Melanocyte of skin (primary cell): ENCODE data around the genes AQP6 and SLC11A2.

DNA sequence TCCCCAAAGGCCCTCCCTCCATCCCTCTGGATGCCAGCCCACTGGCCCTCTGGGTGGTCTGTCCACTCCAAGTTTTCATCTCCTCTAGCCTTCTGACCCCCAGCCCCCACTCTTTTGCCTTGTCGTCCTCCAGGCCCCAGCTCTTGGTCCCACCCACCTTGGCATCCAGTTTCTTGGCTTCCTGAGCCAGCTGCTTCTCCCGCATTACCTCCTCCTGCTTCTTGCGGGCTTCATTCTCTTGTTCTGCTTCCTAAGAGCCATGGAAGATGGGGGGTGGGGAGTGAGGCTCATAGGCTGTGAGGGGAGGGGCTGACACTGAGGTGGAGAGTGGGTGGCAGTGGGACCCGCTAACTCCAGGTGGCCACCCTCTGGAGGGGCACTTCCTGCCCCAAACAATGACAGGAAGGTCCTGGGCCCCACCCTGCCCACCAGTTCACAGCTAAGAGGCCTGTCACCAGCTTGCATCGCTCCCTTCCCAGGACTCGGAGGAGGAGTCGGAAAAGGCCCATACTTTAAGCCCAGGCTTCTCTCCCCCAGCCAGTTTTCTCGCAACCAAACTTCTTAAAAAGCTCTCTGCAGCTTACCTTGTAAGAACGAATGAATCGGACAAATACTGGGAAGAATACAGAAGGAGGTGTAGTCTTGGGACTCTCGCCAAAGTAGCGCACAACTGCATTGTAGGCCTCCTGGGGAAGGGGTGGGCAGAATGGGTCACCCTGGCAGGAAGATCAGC lies 23.9 kb downstream of the PRPF40B start:
- CAGE, long polyA plus RNA, 2 experiments: no peak in any of the 2 experiments

DNA sequence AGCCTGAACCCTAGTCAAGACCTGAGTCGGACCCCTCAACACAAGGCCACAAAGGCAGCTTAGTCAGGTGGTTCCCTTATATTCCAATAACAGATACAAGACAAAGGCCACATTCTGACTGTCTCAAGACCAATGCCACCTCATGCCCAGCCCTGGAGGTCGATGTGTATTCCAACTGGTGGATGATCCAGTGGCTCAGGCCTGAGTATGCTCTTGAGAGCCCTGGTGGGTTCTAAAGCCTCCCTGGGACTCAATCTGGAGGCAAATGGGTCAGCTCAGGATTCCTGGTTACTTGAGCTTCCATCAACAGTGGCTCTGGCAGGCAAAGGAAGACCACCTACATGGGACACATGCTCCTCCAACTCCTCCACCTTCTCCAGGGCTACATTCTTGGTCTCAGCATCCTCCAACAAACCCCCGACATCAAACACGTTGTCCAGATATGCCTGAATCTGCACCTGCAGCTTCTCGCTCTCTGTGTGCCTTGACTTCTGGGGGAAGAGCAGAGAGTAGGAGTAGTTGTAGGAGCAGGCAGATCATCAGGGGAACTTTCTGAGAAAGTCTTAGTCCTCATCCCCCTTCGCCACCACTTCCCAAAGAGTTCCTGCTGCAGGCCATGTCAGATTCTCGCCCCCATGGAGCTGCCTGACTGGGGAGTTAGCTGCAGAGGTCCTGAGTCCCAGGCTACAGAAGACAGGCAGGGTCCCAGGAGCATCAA lies 30.2 kb downstream of the PRPF40B start:
- CAGE, long polyA plus RNA, 2 experiments: no peak in any of the 2 experiments

DNA sequence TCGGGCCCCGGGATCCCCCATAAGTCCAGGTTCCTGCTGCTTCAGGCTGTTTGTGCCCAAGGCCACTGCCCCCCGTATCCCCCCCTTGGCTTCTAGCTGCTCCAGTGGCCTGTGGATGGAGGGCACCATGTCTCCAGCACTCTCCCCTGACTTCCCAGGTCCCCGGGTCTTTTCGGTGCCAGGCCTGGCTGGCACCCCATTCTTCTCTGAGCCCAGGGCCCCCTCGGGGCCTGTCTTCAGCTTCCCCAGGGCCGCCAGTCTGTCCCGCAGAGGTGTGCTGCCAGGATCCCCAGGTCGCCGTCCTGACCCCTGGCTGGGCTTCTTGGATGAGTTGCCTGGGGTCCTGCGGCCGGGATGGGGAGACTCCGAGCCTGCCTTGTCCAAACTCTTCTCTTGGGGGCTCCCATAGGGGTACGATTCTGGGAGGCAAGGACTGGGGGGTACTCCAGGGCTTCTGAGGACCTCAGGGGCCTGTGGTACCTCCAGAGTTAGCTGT lies 32.6 kb downstream of the NCKAP5L start:
- CAGE, long polyA plus RNA, 2 experiments: no peak in any of the 2 experiments

GRCh38 chr12:49810966-49811569 lies 17.1 kb downstream of the NCKAP5L start:
- CAGE, long polyA plus RNA, 2 experiments: no peak in any of the 2 experiments

DNA sequence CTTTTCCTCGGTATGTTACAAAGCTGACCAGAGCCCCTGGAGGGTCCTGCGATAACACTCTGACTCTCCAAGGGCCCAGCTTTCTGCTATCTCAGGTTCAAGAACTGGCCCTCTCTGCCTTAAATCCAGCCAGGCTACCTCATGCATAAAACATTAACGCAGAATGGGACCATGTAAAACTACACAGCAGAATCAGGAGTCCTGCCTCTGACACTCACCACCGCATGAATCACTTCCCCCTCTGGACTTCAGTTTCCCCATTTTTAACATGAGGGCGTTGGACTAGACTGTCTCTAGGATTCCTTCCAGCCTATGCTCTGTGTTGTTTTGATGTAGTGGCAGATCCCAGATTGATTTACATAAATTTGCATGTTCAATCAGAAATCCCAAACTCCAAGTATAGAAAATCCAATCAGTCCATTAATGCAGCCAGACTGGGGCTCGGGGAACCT lies 3.3 kb downstream of the NCKAP5L start:
- CAGE, long polyA plus RNA, 2 experiments: no peak in any of the 2 experiments

- CAGE, long polyA plus RNA, 2 experiments: no peak in any of the 2 experiments
Observed at GRCh38 chr12:49828896-49829482, 776 bp upstream of the NCKAP5L start.

DNA sequence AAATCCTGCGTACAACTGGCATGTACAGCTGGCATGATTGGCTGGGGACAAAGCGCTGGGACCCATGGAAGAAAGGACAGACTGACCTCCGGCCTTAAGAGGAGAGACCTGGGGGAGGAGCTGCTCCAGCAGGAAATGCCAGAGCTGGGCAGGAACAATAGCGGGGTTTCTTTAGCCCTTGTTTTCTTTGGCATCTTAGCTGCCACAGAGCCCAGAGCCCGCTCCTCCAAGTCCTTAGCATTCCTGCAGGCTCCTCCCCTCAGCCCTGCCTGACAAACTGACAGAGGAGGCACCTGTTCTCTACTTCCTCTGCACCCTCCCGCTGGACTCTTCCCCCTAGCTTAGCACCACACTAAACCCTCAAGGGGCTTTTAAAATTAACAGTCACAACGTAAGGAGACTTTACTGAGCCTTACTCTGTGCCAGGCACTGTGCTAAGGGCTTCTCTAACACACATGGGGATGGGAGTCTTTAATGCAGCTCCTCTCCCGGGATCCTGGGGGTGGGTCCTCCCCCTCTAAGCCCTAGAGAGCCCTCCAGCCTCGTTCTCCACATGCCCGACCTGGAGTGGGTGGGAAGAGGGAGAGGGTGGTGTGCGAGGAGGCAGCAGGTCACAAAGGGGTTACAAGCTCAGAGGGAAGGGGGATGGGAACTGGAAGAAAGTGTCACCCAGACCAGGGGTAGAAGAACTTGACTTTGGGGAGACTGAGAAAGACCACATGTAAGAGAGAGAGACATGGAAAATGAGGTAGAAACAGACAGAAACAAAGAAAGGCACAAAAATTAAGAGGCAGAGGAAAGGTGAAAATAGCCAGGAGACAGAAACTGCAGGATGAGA lies 1.7 kb upstream of the AQP5 start:
- CAGE, long polyA plus RNA, 2 experiments: no peak in any of the 2 experiments

DNA sequence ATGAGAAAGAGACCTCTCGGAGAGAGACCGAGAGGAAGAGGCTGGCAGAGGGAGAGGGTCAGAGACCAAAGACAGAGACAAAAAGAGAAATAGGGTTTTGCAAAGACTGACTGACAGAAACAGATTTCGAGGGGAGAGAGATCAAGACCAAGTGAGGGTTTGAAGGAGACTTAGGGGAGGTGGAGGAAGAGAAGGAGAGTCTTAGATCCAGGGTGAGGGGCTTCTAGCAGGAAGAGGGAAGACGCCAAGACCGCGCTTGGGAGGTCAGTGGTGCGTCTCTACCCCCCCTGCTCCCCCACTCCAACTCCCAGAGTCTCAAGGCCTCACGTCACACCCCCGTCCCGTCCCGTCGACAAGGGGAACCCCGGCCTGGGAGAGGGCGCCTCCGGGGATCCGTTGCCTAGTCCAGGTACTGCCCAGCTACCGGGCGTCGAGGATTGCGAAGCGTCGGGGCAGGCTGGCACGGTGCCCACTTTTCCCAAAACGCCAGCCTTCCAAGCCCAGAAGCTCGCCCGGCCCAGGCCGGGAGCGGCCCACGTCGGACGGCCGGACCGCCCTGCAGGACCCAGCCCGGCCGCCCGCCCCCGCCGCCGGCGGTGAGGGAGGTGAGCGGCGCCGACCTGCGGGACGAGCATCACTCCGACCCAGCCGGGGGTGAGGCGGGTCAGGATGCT lies 804 bp upstream of the AQP5 start:
- CAGE, long polyA plus RNA, 2 experiments: no peak in any of the 2 experiments

GRCh38 chr12:49972722-49973152 lies at the start of gene AQP6:
AQP6 (plus strand) TSS chr12:49972947.
- CAGE, long polyA plus RNA, 2 experiments: no peak in any of the 2 experiments

DNA sequence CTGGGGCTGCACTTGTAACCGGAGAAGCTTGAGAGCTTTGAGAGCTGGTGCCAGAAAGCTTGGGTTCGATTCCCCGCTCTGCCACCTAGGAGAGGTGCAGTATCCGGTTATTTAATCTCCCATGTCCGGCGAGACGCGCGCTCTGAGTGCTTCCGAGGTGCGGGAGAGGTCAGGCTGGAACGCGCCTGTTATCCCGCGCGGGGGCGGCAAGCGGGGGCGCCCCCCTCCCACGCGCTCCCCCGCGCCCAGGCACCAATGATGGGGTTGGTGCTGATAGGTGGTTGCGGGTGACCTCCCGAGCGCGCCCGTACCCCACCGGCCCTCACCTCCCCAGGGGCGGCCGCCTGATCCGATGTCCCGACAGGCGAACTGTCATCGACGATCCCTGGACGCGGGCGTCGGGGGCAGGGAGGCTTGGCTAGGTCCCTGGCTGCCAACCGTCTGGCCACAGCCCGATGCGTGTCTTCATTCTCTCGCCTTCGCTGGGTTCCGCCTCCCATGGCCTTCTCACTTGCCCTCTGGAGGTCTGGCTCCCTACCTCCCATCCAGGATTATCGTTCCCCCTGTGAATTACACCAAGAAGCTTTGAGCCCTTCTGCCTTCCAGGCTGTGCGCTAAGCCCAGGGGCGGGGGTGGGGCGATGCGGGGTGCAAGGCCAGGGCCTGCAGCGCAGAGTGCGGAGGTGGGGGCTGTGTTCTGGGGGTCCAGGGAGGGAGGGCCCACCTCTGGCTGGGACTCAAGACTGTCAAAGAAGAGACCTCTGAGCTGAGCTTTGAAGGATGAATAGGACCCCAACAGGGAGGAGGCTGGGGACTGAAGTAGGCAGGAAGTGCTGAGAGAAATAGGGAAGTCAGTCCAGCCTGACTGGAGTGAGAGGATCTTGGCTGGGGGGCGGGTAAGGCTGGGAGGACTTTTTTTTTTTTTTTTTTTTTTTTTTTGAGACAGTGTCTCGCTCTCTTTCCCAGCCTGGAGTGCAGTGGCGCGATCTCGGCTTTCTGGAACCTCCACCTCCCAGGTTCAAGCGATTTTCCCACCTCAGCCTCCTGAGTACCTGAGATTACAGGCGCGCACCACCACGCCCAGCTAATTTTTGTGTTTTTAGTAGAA lies 7.7 kb upstream of the RACGAP1 start:
- CAGE, long polyA plus RNA, 2 experiments: no peak in any of the 2 experiments

- CAGE, long polyA plus RNA, 2 experiments: no peak in any of the 2 experiments
Observed at GRCh38 chr12:50070367-50070930, 13.1 kb downstream of the ASIC1 start.

- CAGE, long polyA plus RNA, 2 experiments: no peak in any of the 2 experiments
Observed at GRCh38 chr12:50170116-50170393, 2.9 kb upstream of the CERS5 start.

- CAGE, long polyA plus RNA, 2 experiments: no peak in any of the 2 experiments
Observed at GRCh38 chr12:50402255-50403518, 2.0 kb downstream of the LARP4 start.

GRCh38 chr12:50927438-50927770 lies 2.6 kb downstream of the METTL7A start:
- CAGE, long polyA plus RNA, 2 experiments: no peak in any of the 2 experiments

DNA sequence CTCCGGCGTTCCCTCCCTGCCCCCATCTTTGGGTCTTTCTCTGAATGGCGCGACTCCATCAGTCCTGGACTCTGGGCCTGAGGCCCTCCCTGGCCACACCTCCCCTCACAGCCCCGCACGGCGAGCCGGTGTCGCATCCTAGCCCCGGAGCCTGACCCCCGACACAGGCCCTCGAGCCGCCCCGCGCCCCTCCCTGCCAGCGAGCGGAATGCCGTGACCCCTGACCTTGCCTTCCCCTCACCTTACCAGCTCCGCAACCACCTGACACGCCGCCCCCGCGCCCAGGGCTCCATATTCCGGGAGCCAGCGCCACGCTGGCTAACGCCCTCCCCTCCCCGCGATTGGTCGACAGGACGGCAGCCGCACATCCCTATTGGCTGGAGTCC lies at the start of gene SLC11A2:
SLC11A2 (minus strand) TSS at position 316 of the 386 bp plus-strand sequence.
- CAGE, long polyA plus RNA, 2 experiments: start-site peak on the minus strand in 1 of 2 experiments, centred at position 283 of the sequence, 43 to 68 reads per replicate

DNA sequence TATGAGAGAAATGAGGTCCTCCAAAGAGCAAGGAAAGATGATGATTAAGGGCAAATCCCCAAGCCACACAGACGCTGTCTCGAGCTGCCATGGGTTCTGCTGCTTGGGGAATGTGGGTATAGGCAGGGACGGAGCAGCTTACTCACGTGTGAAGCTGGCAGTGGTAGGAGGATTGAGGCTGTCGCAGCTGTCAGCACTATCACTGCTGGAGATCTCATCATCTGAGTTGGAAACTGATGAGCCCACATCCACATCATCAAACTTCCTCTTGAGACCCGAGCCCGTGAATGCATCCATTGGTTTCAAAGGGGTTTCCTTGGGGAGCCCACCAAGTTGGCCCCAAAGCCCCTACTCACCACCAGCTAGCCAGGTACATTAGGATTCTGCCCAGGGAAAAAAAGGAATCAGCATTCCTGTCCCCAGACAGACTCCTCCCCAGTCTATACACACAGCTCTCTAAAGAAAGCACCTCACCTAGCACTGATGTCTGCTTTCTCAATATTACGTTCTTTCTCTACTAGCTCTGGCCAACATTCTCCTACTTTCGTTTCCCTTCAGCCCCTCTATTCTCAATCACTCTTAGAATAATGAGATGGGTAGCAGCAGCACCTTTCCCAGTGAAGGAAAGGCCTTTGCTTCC lies 7.0 kb downstream of the CSRNP2 start:
- CAGE, long polyA plus RNA, 2 experiments: no peak in any of the 2 experiments

DNA sequence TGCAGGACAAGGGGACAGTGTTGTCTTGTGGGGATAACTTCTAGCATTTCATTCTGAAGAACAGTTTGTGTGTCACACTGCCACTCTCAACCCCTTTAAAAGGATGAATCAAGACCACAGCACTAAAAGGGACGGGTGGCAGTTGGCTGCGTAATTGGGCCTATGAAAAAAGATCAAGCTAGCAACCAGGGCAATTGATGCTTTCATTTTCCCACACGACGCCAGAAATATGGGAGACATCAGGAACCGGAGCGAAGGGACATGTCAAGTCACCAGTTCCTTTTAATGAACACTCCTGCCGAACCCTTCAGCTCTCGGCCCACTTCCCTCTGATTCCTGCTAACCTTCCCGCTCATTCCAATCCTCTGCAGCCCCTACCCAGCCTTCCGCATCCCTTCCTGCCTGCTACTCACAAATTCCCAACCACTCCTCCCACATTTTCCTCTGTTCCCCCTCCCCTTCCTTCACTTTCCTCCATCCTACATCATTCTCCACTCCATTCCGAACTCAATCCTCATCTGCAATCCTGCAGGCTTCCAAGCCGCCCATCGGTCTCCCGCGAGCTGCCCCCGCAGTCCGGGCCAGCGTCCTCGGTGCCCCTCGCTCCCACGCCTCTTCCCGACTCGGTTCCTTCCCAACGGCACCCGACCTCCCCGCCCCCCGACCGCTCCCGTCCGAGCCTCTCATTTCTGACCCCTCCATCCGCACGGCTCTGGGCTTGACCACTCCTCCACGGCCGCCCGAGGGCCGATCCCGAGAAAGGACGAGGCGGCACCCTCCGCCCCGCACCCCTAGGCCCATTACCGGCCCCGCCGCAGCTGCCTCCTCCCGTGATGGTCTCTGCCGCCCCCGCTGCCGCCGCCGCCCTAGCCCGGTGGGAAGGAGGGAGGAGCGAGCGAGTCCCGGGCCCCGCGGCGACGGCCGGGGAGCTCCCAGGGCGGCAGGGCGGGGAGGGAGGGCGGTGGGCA lies 577 bp downstream of the CSRNP2 start:
- CAGE, long polyA plus RNA, 2 experiments: no peak in any of the 2 experiments

DNA sequence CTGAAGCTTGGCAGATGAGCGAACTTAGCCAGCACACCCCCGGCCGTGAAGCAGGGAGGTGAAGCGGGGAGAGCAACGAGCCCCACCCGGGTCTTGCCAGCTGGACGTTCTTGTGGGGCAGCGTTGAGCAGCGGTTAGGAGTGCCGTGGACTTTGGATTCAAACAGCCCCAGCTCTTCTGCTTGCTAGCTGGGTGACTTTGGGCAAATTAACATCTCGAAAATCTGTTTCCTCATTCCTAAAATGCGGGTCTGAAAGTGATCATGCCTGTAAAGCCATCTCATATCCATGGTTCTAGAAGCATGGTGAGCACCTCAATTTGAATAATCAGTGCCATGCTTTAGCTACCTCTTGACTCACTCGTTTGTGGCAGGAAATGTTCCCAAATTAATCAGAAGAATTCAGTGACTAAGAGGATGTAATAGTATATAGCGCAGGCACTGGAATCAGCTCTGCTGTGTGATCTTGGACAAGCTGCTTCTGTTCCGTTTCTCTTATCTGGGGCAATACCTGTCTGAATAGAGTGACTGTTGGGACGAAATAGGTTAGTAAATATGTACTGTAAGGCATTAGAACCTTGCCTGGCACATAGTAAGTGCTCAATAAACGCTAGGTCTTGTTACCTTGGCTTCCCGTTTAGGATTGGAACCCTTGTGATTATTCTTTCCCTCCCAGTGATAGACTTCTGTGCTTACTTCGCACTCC lies 664 bp upstream of the SMAGP start:
- CAGE, long polyA plus RNA, 2 experiments: no peak in any of the 2 experiments

DNA sequence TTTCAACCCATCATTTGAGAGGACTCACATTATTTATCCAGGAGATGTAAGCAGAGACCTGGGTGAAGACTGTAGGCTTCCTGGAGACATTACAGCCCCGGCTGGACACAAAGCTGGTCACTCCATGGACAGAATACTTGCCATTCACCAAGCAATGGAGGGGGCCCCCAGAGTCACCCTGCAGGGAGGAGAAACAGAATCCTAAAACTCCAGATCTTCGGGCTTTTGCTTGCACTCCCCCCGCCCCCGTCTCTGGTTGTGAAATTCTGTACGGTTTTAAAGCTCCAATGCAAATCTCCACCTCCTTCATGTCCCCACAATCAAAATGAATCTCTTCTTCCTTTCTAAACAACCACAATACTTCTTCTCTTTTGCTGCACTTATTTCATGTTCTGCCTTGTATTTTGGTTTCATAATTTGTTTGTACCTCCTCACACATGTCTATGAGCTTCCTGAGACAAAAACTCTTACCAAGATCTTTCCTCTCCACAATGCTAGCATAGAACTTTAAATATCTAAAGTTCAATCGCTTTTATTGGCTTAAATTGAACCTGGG lies 5.8 kb upstream of the BIN2 start:
- CAGE, long polyA plus RNA, 2 experiments: no peak in any of the 2 experiments

- CAGE, long polyA plus RNA, 2 experiments: no peak in any of the 2 experiments
Observed at GRCh38 chr12:51371353-51372165, 19.6 kb downstream of the GALNT6 start.